Hematopoietic multipotent progenitor cell (in vitro differentiated cells): ENCODE results near the gene FRG1.

DNA sequence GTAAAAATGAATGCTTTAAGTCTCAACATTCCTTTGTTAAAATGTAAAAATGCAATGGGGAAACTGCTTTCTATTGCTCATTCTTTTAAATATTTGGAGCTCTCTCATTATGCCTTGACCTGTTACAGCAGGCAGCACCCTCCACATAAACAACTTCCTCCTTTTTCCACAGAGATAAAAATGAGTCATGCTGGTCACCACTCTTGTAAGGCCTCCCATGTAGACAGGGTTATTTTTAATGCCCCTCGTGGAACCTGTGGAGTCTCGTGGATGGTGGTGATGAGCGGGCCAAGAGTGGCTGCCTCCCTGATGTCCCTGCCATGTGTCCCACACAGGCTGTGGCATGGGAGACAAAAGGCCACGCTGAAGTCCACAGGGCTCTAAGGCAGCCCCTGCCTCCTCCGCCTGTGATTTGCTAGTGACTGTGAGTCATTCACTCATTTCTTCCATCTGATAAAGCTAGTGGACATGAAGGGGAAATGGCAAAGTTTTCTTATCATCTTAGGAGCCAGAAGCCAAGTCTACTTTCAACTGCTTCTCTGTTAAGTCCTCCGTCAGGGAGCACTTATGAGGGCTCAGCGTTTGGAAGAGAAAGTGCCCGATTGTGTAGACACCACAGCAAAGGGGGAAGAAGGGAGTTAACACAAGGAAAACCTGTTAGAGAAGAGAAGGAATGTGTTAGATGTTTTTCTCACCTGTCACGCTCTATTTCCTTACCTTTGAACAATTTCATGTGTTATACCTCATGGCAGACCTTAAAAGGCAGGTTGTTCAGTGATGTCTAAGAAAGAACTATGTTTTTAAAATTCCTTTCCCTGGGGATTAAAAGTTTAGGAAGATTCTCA is 121.6 kb upstream of the FAT1 start:
- CAGE, long polyA plus RNA: no peak

GRCh38 chr4:186901728-186902160 is 178.1 kb upstream of the FAT1 start:
- CAGE, long polyA plus RNA: no peak

DNA sequence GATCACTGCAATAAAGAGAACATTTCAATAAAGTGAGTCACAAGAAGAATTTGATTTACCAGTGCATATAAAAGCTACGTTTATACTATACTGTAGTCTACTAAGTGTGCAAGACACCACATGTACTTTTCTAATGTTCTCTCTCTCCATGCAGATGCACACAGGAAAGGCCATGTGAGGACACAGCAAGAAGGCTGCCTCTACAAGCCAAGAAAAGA is 583.5 kb upstream of the FAT1 start:
- CAGE, long polyA plus RNA: no peak

DNA sequence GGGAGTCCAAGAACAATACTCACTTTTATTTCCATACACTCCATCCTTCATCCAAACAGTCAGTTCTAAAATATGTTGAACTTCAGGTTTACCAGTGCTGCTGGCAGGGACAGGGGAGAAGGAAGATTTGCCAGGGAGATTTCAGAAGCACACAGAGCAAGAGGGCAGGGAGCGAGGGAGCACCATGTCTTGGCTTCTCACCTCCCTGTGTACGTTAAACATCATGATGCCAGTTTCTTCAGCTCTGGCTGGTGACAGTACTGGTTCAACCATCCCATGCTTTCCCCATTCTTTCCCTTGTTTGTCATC is 631.1 kb upstream of the FAT1 start:
- CAGE, long polyA plus RNA: no peak

DNA sequence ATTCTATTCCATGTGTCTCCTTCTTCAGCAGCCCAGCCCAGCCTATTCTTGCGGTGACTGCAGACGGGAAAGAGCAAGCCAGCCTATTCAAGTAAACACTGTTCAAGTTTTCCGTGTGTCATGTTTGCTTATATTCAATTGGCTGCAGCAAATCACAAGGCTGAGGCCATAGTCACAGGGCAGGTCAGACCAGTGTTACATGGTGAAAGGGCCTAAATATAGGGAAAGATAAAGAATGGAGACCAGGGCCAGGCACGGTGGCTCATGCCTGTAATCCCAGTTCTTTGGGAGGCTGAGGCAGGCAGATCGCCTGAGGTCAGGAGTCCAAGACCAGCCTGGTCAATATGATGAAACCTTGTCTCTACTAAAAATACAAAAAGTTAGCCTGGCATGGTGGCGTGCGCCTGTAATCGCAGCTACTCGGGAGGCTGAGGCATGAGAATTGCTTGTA is 615.2 kb upstream of the ZFP42 start:
- CAGE, long polyA plus RNA: no peak

DNA sequence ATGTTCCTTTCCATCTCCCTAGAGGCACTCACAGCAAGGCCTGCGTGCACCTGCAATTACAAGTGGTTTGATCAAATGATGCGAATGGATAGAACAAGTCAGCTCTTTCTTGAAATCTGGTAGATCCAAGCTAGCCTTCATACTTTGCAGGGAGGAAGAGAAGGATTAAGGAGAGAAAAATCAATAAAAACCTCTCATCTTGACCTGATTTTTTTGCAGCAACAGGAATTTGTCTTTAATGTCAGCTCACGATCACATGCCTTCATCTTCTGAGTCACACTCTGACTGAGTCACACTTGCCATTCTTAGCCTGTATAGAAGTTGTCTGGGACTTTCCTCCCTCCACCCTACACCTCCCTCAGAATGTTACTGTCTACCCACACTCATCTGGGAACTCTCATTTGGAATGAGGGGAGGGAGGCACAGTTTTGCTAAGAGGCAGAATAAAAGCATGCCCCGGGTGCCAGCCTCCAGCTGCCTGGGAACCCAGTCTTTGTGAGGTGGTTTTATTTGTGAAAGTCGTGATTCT is 11.8 kb upstream of the TRIML1 start:
- CAGE, long polyA plus RNA: no peak

DNA sequence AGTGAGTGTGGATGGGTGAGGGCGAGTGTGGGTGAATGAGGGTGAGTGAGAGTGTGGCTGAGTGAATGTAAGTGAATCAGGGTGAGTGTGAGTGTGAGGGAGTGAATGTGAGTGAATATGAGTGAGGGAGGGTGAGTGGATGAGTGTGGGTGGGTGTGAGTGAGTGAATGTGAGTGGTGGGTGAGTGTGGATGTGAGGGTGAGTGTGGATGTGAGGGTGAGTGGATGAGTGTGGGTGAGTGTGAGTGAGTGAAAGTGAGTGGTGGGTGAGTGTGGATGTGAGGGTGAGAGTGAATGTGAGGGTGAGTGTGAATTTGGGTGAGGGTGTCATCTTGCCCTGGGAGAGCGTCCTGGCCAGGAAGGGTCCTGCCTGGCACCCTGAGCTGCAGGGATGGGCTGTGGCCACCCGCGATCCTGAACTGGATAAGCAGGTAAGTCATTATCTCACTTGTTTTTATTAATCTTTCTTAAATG is 67.6 kb downstream of the TRIML1 start:
- CAGE, long polyA plus RNA: no peak

DNA sequence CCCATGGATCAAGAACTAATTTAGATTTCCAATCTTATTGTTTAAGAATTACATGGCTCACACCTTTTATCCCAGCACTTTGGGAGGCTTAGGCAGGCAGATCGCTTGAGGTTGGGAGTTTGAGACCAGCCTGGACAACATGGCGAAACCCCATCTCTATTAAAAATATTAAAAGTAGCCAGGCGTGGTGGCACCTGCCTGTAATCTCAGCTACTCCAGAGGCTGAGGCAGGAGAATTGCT is 865.2 kb downstream of the TRIML1 start:
- CAGE, long polyA plus RNA: no peak

- CAGE, long polyA plus RNA: no peak
Measured at GRCh38 chr4:189363955-189364507, 576.6 kb upstream of the FRG1 start.

GRCh38 chr4:189659337-189659776 is 281.3 kb upstream of the FRG1 start:
- CAGE, long polyA plus RNA: no peak

DNA sequence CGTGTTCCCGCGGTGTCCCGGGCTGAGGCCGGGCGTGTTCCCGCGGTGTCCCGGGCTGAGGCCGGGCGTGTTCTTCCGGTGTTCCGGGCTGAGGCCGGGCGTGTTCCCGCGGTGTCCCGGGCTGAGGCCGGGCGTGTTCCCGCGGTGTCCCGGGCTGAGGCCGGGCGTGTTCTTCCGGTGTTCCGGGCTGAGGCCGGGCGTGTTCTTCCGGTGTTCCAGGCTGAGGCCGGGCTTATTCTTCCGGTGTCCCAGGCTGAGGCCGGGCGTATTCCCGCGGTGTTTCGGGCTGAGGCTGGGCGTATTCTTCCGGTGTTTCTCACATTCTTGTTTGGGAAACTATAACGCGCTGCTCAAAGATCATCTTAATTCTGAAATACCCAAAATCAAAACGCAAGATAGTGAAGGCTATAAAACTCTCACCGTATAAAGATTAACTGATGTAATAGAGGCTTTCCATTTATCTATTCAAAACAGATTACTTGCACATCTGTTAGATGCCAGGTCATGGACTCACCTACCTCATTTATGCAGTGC is 129.9 kb upstream of the FRG1 start:
- CAGE, long polyA plus RNA: no peak

DNA sequence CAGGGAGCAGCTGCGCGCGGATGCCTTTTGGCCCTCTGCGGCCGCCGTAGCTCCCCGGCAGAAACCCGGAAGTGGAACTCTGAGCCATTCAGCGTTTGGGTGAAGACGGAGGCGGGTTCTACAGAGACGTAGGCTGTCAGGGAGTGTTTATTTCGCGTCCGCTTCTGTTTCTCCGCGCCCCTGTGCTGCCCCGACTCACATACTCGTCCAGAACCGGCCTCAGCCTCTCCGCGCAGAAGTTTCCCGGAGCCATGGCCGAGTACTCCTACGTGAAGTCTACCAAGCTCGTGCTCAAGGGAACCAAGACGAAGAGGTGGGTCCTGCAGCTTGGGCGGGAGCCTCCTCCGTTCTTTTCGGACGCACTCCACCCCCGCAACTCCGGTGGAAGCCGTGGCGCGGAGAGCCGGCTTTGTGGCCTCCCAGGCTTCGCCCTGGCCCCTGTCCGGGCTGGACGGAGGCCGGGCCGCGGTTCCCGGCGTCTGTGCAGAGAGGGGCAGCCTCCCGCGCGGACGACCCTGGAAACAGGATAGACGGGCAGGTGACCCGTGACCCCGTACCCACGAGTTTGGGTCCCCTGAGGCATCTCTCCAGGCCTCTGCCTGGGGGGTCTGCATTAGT is at the start of gene FRG1:
FRG1 (plus strand) TSS at position 114 of the 618 bp plus-strand sequence.
- CAGE, long polyA plus RNA: start-site peak on the plus strand centred at position 151 of the sequence, 86 bp wide, 695 reads

DNA sequence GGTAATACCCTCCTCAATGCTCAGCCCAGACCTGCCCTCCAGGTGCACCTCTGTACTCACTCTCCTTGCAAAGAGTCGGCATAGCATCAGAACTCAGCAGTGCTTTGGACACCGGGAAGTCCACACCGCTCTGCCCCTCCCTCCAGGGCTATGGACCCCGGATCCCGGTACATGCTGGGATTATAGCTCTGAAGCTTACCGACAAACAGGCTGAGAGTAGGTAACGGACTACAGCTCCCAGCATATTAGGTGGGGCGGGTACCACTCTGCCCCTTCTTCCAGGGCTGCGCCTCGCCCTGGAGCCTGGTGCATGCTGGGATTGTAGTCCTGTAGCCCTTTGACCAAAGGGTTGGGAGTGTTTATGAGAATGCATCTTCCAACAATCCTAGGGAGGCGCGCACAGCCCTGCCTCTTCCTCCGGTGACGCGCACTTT is 22.3 kb upstream of the FRG2 start:
- CAGE, long polyA plus RNA: no peak